PC-3 (cell line): ENCODE data around the genes SLC2A11, GSTT2B, GGT1 and LHFPL7.

DNA sequence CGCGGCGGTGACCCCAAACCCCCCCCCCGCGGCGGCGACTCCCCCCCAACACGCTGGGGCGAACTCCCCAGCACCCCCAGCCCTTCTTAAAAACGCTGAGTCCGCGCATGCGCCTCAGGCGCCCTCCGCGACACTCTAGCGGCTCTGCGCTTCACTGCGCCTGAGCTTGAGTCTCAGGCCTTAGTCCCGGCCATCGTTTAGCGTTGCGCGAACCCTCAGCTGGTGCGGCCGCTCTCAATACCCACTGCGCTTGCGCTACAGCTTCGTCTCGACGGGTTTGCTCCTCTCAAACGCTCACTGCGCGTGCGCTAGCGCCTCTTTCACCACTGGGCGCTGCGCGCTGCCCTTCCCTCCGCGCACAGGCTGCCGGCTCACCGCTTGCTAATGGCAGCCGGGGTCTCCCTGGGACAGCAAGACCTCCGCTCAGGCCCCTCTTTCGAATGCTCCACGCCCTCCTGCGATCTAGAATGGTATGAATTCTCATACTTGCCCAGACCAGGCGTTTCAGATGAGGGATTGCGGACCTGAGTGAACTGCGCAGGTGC lies at the start of gene SLC2A11:
TSS of gene SLC2A11 (plus strand) at position 316 of the 545 bp plus-strand sequence.
- RAMPAGE, long total RNA: no peak

DNA sequence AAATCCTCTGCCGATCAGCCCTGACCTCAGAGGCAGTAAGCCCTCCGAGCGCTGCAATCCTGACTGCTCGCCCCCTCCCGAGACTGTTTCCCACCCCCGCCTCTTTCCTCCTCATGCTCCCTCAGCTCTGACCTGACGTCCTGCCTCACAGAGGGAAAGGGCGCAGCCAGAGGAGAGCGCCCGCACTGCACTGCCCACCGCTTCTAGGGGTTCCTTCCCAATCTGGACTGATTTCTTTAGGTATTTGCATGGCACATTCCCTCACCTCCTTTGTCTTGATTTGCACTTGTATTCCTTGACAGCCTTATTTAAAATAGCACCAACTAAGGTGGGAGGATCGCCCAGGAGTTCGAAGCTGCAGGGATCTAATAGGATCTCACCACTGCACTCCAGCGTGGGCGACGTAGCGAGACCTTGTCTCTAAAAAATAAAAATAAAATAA lies 624 bp downstream of the SLC2A11 start:
- RAMPAGE, long total RNA: no peak

DNA sequence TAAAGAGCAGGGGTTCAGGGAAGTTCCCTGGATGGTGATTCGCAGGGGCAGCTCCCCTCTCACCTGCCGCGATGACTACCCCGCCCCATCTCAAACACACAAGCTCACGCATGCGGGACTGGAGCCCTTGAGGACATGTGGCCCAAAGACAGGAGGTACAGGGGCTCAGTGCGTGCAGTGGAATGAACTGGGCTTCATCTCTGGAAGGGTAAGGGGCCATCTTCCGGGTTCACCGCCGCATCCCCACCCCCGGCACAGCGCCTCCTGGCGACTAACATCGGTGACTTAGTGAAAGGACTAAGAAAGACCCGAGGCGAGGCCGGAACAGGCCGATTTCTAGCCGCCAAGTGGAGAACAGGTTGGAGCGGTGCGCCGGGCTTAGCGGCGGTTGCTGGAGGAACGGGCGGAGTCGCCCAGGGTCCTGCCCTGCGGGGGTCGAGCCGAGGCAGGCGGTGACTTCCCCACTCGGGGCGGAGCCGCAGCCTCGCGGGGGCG lies 289 bp upstream of the MIF start:
- RAMPAGE, long total RNA: no peak

DNA sequence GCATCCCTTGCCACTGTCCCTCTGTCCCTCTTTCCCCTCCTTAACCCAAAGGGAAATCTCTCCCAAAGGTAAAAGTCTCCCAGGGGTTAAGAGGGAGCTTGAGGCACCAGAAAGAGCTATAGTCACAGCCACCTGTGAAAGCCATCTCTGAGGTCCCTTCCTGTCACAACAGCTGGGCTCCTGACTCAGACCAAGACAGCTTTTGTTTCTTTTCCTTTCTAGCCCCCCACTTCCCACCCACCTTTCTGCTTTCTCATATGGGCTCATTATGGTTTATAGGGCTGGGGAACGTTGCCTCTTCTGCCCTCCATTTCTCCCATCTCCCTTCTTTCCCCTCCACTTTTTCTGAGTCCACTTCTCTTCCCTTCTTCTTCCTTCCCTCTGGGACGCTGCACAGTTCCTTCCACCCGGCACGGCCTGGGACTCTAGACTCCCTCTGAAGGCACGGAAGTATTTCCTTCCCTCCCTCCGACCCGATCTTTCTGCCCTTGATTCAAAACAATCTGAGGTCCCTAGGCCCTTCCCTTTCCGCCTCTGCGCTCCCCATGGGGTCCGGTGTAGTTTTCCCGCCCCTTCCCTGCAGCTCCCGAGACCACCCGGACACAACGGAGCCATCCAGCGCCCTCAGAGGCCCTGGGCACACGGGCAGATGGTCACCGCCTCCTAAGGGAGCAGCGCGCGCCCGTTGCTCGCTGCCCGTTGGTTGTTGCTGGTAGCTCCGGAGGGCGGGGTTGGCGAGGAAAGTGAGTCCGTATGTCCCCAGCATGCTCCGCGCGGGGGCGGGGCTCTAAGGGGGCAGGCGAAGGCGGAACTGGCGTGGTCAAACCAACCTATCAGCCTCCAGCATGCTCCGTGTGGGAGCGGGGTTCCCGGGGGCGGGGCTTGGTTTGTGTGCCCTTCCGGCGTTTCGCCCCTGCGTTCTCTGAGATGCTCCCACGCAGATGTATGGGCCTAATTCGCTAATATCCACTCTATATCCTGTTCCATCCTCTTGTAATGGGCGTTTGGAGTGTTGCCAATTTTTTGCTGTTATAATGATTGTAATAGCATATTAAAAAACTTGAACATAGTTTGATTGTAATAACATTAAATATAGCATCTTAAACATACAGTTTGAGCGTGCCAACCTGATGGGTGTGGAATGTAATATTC lies 19.5 kb downstream of the MIF start:
- RAMPAGE, long total RNA: no peak

DNA sequence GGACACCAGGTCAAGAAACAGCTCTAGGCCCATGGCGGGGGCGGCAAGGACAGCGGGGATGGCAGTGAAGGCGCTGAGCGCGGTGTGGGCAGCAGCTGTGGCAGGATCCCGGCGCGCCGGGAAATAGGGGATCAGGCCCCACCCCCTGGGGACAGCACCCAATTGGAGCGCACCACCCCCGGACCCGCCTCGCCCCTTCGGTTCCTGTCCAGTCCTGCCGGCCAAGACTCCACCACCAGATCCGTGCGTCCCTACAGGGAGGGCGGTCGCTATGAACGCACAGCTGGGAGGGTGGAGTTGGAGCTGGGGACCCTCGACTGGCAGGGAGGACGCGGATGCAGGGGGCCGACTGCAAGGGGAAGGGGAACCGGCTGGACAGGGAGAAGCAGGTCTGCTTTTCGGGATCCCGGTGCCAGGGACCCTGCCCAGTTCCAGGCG lies at the start of gene GSTT2B:
TSS of gene GSTT2B (minus strand) at position 97 of the 438 bp plus-strand sequence.
- RAMPAGE, long total RNA: no peak

- RAMPAGE, long total RNA: no peak
Measured at GRCh38 chr22:24070478-24071083, 59.5 kb downstream of the CABIN1 start.

DNA sequence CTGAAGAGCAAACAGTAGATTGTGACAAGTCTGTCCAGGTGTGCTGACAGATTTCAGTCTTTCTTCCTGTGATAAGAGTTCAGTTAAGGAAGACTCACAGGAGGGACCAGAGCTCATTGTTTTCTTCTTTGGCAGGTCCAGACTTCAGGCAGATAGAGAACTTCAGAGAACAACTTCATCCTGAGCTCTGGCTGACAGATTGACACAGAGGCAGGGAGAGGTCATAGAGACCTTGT lies 14.4 kb downstream of the SUSD2 start:
- RAMPAGE, long total RNA: no peak

DNA sequence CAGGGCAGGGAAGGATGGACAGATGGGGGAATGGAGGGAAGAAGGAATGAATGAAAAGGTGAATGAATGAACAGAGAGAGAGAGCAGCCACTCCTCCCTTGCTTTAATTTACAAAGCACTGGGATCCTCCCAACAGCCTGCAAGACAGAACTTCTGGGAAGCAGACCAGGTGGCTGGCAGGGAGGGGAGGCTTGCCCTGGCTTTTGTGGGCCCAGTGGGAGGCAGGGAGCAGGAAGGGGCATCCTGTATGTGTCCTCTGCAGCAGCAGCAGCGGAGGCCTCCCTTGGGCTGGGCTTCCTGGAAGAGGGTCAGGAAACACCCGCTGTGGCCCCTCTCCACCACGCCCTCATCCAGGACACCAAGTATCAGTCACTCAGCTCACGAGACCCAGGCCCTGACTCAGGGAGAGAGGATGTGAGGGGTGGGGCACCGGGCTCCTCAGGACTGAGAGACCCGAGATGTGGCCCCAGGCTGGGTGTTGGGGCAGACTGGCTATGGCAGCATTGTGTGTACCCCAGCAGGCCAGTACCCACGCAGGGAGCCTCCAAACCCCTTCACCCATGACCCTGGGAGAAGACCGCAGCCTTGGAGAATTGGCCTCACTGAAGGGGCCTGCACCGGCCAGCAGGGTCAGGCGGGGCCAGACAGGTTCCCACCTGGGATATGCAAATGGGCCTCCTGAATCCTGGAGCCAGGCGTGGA lies 1.3 kb downstream of the GGT5 start:
- RAMPAGE, long total RNA: no peak

GRCh38 chr22:24246136-24246781 lies 1.4 kb upstream of the GGT5 start:
- RAMPAGE, long total RNA: no peak

- RAMPAGE, long total RNA: no peak
Measured at GRCh38 chr22:24325093-24325418, 54.4 kb downstream of the SPECC1L start.

- RAMPAGE, long total RNA: no peak
Measured at GRCh38 chr22:24433927-24435022, 6.9 kb downstream of the ADORA2A start.

DNA sequence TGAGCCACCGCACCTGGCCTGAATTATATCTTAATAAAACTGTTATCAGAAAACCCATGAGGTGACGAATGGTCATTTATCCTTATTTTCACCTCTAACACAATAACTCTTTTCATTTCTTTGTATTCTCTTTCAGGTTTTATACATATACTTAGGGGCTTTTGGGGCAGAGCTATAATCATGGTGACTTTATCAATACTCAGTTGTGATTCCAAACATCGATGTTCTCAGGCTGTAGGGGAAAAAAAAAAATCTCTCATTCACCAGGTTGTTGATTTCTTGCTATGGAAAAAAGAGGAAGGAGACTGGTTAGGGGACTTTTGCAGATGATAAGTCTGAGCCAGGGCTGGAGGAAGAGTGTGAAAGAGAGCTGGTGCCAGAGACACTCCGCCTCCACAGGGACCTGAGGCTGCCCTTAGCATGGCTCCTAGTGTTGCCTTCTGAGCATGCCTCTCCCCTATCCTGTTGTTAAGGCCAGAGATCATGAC lies 16.8 kb downstream of the UPB1 start:
- RAMPAGE, long total RNA: no peak

DNA sequence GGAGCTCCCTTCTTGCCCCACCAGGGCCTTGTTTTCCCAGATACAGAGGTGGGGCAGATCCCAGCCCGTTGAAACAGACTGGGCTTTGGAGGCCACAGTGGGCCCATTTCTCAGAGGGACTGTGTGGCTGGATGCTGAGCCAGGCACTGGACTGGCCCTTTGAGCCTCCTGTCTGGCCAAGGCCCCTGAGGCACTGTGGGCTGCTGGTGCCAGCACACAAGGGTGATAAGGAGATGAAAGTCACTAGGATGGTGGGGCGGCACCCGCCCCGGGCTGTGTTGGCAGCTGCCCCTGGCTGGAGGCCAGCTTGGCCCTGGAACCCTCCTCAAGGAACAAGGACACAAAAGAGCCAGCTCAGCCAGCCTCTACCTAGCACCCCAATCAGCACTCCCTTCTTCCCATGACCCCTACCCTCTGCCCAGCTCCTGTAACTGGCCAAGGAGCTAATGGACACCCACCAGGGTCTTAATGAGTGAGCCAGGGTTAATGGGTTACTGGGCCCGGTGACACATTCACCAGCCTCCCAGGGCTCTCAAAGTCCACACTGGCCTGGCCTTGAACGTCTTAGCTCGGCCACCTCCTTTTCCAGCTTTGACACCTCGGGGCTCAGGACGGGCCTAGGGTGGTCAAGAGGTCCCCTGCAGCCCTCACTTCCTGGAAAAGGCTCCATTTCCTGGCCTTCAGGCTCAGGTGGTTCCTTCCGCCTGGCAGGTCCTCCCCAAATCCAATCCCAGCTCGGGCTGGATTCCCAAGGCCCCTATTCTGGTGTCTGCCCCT lies 1.3 kb upstream of the GGT1 start:
- RAMPAGE, long total RNA: no peak

- RAMPAGE, long total RNA: no peak
Measured at GRCh38 chr22:24602950-24603365, at the start of gene GGT1. TSS of gene GGT1 (plus strand) at chr22:24603193.

GRCh38 chr22:24603366-24603861 lies 421 bp downstream of the GGT1 start:
- RAMPAGE, long total RNA: no peak

DNA sequence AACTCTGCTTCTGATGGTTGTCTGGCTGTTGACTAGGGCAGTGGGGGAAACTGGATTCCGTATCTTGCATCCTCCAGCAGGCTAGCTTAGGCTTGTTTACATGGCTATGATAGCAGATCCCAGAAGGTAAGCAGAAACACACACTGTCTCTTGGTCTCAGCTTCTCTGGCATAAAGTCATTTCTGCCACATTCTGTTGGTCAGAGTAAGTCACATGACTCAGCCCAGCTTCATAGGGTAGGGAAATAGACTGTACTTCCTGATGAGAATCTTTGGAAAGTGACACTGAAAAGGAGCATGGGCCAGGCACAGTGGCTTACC lies 19.3 kb downstream of the LHFPL7 start:
- RAMPAGE, long total RNA: no peak

GRCh38 chr22:24946475-24946989 lies at the start of gene LHFPL7:
TSS of gene LHFPL7 (minus strand) at chr22:24946694.
- RAMPAGE, long total RNA: no peak

- RAMPAGE, long total RNA: no peak
Measured at GRCh38 chr22:25070705-25071303, 118.3 kb downstream of the KIAA1671 start.

DNA sequence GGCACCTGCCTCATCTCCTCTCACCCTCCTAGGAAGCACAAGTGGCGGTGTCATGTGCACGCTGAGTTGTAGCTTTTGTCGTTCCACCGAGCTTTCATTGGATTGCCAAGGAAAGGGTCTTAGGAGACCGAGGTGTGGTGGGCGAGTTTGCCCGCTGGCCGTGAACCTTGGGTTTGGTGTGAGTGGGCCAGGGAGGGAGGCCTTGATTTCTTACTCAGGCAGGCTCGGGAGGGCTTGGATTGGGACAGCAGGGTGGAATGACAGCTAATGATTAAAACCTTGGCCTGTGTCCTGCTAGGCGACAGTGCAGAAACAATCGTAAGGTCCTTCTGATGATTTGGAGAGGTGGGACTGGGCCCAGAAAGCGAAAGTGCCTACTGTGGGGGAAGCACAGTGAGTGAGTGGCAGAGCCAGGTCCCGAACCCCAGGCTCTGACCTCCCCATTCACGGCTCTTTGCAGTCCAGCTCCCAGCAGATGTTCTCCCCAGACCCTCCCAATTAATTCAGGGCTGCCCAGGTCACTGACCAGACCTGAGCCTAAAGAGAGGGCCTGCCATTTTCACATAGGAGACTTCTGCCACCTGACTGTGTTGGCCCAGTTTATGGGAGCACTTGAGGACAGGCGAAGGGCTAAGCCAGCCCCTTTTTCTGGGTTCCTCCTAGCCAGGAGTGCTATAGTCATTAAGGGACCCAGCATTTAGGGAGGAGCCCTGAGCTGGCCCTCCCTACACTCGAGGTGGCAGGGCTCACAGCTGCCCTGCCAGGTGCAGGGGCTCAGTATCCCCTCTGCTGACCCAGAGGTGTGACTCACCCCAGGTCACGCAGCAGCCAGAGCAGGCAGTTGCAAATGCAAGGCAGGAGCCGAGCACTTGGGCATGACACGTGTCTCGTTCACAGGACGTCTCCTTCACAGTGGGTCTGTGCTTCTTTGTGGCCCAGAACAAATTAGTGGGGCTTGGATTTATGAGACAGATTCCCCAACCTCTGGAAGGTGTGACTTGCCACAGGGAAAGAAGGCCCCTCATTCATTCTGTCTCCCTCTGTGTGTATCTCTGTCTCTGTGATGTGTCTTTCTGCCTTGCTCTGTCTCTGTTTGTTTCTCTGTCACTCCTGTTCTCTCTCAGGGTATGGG lies 86.5 kb upstream of the CRYBB3 start:
- RAMPAGE, long total RNA: no peak

DNA sequence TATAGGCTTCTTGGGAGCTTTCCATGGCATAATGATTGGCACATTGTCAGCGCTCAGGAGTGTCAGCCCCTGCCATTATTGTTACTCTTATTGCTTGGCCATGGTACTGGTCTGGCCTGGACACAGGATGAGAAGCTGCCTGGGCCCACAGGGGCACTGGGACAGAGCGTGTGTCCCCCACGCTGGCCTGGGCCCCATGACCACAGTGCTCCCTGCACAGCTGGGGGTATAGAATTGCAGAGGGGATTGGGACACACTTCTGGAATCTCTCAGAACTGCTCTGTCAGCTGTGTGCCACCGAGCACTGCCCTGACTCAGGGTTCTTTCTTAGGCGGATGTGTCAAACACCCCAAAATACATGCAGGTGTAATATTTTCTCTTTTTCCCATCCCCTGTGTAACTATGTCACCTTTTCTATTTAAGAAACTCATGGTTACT lies 37.5 kb upstream of the CRYBB3 start:
- RAMPAGE, long total RNA: no peak